Astrocyte (in vitro differentiated cells and primary cell): ENCODE measurements around a stretch of chr21.

- PRO-cap = no peak
- RRBS, 2 experiments = no CpG with 5 or more reads among the region's 5 CpGs
Measured at GRCh38 chr21:16538956-16539203, 809.1 kb downstream of the USP25 start.

- PRO-cap = bidirectional peak, plus-strand start at chr21:16588597, minus-strand start at chr21:16588592
- RRBS, 2 experiments = no CpG with 5 or more reads among the region's 25 CpGs
Measured at GRCh38 chr21:16587785-16588874, 858.3 kb downstream of the USP25 start.

- PRO-cap = no peak
- RRBS, 2 experiments = no CpG with 5 or more reads among the region's 5 CpGs
Measured at GRCh38 chr21:17127987-17128648, 384.7 kb upstream of the CXADR start.

DNA sequence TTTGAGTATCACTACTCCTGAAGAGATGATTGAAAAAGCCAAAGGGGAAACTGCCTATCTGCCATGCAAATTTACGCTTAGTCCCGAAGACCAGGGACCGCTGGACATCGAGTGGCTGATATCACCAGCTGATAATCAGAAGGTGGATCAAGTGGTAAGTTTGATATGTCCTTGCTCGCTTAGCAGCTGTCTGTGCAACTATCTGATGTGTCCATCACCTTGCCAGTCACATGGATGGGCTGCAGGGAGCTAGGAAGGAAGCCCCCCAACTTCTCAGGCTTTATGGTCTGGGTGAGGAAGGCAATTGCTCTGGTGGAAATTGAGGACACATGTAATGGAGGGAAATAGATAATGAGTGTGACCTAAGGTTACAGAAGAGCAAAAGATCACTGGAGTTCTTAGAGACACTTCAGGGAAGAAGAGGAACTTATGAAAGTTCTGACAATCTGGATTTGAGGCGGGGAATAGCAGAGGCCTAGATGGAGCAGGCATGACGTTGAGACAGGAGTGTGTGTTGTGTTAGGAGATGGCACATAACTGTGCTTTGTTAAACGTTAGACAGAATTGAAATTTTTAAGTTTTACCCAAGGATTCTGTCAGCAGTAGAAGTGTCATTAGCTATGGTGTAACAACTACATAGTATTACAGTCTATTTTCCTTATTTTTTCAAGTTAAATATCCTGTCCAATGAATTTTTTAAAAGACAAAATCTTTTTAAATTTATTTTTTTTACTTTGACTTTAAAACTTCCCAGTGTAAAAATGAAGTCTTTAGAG is 34.4 kb downstream of the CXADR start:
- PRO-cap = no peak
- RRBS, 2 experiments = no CpG with 5 or more reads among the region's 8 CpGs

DNA sequence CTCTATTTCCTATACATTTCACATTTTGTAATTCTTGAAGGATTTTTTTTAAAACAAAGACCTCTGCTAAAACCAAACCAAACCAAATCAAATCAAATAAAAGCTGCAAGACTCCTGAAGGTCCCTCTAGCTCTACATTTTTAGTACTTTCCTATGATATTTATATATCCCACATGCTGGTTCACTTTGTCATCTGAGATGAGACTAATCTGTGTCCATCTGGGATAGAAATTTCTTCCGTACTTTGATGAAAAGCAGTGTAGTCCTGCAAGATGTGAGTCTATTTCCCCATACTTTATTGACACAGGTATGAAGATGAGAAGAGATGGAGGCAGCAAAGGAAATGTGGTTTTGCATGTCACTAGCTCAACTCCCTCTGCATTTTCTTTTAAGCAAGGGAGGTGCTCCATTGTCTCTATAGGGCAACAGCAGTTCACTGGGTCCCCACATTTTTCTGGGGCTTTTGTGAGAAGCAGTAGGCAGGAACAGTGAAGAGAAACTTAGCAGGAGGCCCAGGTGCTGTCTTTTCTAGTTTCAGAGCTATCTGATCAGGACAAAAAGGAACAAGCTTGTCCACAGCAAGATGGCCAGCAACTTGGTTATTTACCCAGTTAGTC is 37.2 kb downstream of the C21orf91 start:
- PRO-cap = no peak
- RRBS, 2 experiments = no CpG with 5 or more reads among the region's 1 CpG

DNA sequence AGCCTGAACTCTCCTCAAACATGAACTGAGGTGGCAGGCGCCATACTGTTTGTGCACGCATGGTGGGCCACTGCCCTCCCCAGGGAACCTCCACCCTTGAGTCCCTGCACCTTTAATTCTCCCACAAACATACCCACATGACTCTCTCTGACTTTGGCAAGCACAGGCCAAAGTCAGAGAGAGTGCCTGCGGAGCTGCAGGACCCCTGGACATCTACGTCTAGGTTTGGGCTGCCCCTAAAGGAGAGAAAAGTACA is 260.4 kb downstream of the NCAM2 start:
- PRO-cap = no peak
- RRBS, 2 experiments = no CpG with 5 or more reads among the region's 4 CpGs

DNA sequence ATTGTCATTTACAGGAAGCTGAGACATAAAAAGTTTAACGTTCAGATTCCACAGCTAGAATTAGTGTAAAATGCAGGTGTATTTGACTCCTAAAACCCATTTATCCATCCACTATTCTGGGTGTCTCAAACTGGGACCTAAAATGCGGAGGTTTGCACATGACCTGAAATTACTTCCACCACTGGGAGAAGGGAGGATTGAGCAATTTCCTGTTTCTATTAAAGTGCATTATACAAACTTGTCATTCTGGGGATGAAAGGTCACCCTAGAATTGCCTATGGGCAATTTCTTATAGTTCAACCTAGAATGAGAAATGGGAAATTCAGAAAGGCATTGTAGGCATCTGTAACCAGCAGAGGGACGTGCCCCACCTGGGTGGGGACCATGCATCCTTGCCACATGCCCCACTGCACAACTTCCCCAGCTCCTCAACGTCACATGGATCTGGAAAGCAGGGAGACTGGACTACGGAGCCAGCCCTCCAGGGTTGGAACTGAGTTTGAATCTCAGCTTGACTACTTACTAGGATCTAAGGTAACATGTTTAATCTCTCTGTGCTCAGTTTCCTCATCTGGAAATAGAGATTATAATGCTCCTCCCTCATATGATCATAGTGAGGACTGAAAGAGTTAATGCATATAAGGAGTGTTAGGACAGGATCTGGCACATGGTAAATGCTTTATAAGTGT is 47.0 kb downstream of the MRPL39 start:
- PRO-cap = no peak
- RRBS, 2 experiments = no CpG with 5 or more reads among the region's 5 CpGs

DNA sequence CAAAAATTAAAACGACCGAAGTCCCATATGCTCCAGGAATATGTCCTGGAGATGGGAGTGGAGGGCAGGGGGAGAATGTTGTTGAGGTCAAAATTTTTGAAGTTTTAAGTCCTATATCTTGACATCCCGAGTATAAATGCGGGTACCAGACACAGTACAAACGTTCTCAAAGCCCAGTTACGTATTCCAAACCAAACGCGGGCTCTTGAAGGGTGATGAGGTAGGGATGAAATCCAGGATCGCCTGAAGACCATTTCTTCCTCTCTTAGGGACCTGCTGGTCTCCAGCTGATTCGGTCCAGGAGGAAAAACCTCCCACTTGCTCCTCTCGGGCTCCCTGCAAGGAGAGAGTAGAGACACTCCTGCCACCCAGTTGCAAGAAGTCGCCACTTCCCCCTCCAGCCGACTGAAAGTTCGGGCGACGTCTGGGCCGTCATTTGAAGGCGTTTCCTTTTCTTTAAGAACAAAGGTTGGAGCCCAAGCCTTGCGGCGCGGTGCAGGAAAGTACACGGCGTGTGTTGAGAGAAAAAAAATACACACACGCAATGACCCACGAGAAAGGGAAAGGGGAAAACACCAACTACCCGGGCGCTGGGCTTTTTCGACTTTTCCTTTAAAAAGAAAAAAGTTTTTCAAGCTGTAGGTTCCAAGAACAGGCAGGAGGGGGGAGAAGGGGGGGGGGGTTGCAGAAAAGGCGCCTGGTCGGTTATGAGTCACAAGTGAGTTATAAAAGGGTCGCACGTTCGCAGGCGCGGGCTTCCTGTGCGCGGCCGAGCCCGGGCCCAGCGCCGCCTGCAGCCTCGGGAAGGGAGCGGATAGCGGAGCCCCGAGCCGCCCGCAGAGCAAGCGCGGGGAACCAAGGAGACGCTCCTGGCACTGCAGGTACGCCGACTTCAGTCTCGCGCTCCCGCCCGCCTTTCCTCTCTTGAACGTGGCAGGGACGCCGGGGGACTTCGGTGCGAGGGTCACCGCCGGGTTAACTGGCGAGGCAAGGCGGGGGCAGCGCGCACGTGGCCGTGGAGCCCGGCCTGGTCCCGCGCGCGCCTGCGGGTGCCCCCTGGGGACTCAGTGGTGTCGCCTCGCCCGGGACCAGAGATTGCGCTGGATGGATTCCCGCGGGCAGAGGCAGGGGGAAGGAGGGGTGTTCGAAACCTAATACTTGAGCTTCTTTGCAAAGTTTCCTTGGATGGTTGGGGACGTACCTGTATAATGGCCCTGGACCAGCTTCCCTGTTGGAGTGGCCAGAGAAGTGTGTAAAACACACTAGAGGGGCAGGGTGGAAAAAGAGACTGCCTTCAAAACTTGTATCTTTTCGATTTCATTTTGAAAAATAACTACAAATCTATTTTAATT is 45.4 kb downstream of the MRPL39 start:
- PRO-cap = unidirectional peak, plus-strand start at position 755 of the sequence
- RRBS, 2 experiments = 2% methylated on average over 16 of the region's 84 CpGs

- PRO-cap = bidirectional peak, plus-strand start at chr21:25734501, minus-strand start at chr21:25734246
- RRBS, 2 experiments = 2 to 4% methylated on average over 8 to 14 of the region's 34 CpGs
Measured at GRCh38 chr21:25733831-25734783, 597 bp downstream of the ATP5PF start.

- PRO-cap = bidirectional peak, plus-strand start at chr21:25735455, minus-strand start at chr21:25735539; bidirectional peak, plus-strand start at chr21:25736057, minus-strand start at chr21:25735908
- RRBS, 2 experiments = 2 to 4% methylated on average over 21 of the region's 58 CpGs
Measured at GRCh38 chr21:25735492-25736108, 828 bp downstream of the GABPA start.

DNA sequence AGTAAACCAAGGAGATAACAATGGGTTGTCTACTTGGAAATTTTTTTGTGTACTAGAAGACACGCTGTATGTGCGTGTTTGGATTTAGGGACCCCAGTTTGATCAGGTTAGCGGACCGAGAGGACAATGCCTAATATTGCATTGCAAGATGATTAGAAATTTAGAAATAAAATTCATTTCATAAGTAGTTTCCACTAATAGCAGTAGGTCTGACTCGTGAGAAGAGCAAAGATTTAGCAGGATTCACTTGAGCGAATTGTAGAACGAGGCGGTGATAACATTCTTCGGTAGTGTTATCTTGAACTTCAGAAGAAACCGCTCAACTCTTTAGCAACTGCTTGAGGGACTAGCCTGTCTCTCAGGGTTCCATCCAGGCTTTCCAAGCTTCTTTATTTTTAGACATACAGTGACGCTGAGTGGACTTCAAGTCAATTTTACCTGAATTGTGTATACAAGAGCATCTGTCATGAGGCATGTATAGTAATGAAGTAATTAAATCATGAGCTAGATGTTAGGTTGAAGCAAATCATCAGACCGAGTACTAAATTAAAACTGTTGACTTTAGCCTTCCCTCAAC is 1.4 kb downstream of the GABPA start:
- PRO-cap = no peak
- RRBS, 2 experiments = no CpG with 5 or more reads among the region's 12 CpGs

DNA sequence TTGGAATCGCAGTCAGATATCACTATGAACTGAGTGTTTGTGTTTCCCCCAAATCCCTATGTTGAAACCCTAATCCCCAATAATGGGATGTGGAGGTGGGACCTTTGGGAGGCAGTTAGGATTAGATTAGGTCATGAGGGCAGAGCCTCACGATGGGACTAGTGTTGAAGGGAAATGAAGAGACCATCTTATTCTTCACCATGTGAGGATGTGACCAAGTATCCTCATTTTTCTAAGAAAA is 144.5 kb downstream of the GABPA start:
- PRO-cap = no peak
- RRBS, 2 experiments = no CpG with 5 or more reads among the region's 2 CpGs

- PRO-cap = no peak
- RRBS, 2 experiments = no CpG with 5 or more reads among the region's 6 CpGs
Measured at GRCh38 chr21:25891522-25892061, 156.8 kb downstream of the GABPA start.

DNA sequence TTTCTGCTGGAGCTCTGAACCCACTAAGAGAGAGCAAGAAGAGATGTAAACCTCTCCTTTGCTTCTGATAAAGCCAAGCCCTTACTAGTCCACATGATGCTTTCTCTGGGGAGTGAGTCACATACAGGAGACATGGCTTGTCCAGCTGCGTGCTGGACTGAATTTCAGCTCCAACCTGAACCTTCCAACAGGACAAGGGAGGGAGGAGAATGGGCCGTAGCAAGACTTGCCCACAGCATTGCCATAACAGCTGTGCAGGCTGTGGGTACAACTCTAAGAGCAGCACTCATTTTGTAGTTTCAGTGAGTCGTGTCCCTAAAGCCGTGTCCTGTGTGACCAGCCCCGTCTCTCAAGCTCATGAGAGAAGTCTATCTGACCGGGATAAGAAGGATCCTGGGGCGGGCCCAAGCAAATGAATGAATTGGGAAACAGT is 195.1 kb downstream of the GABPA start:
- PRO-cap = no peak
- RRBS, 2 experiments = 29 to 35% methylated on average over 2 of the region's 7 CpGs

- PRO-cap = no peak
- RRBS, 2 experiments = no CpG with 5 or more reads among the region's 3 CpGs
Measured at GRCh38 chr21:26024088-26024388, 146.5 kb downstream of the APP start.

GRCh38 chr21:26053060-26053638 is 117.4 kb downstream of the APP start:
- PRO-cap = no peak
- RRBS, 2 experiments = no CpG with 5 or more reads among the region's 10 CpGs

DNA sequence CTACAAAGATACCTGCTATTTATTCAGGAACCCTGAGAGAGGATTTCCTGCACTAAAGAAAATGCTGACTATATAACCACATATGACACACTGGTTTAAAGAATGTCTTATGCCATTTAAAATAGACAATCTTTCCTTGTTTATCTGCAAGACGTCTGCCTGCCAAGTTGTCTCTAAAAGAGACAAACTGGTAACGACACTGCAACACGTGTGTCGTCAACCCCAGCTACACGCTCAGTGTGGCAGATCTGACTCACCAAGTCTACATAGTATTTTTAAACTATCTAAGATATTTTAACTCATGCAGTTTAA is 42.6 kb downstream of the APP start:
- PRO-cap = no peak
- RRBS, 2 experiments = no CpG with 5 or more reads among the region's 5 CpGs

DNA sequence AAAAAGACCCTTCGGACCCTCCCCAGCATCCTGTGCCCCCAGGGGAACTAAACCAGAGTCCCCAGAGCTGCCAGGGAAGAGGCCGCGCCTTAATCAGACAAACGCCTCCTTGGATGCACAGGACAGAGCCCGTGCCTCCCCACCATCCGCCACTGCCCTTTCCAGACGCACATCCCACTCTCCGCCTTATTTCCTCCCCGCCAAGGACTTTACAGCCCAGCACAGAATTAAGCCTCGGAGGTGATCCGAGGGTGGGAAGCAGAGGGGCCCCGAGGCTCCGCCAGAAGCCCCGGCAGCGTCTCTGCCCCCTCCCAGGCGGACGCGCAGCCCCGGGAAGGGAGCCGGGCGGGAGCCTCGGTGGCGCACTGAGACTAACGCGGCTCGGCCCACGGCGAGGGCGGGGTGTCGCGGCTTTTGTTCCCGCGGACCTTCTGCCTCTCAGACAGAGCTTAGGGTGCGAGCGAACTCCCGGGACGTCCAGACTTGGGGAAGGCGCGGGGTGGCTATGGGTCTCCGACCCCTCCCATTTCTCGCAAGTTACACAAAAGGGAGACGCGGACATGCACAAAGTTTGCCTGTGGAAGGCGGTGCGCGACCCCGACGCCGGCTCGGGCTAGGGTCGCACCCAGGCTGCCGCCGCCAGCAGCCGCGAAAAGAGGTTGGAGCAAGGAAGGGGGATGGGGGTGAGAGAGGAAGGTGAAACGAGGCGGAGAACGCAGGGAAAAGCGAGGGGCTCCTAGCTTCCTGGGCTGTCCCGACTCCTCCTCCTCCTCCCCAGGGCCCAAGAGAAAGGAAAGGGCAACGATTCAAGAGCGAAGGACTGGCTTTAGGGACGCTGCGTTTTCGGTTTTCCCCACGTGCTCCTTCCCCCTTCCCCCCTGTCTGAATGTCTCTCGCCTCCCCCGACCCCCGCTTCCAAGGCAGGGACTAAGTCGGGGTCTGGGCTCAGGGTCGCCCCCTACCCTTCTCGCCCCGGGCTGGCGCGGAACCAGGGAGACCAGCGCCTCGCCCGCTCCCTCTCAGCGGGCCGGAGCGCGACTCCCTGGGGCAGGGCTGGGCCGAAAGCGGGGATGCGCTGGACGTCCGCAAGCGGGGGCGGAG is 879 bp downstream of the APP start:
- PRO-cap = bidirectional peak, plus-strand start at position 445 of the sequence, minus-strand start at position 328 of the sequence
- RRBS, 2 experiments = 2 to 3% methylated on average over 14 to 18 of the region's 89 CpGs

DNA sequence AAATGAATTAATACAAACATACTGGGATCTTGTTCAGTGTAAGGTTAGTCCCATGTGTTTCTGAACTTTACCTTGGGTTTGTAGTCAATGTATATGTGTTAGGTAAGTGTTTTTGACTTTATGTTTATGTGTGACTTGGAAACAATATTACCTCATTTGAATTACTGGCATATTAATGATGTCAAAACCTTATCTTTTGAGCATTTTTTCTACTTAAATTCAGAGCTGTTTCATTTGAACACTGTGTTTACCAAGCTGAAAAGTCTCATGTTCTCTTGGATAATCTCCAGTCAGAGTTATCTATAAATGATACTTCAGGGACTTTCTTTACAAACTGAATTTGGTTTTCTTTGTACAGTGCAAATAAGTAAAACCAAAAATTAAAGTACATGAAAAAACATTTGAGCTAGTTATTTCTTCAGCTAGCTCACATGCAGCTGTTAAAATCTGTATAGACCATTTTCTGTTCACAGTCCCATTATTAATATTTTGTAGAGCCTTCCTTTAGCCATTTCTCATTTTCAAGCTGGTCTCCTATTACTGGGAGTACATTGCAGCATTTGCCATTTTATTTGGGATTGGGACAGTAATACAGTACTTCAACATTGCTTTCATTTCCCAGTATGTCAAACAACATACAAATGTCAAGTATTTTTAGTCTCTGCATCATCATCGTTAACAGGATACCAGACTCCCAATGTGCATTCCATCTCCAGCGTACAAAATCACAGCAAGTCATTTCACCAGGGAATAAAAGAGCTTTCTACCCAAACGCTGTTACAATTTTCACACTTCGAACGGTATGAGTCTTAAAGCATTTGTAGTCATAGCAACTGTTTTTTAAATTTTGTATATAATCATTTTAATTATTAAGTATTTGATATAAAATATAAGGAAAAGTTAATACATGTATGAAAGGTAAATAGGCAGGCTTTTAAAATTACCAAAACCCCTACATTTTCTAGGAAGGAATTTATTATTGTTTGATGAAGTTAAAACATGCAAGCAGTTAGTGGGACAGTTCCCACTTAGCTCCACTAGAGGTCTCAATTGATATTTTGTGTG is 29.7 kb downstream of the ADAMTS1 start:
- PRO-cap = no peak
- RRBS, 2 experiments = no CpG with 5 or more reads among the region's 5 CpGs

GRCh38 chr21:26840821-26841284 is 4.4 kb downstream of the ADAMTS1 start:
- PRO-cap = no peak
- RRBS, 2 experiments = no CpG with 5 or more reads among the region's 7 CpGs